ENCODE measurements around the genes CAMTA1 and PER3.

DNA sequence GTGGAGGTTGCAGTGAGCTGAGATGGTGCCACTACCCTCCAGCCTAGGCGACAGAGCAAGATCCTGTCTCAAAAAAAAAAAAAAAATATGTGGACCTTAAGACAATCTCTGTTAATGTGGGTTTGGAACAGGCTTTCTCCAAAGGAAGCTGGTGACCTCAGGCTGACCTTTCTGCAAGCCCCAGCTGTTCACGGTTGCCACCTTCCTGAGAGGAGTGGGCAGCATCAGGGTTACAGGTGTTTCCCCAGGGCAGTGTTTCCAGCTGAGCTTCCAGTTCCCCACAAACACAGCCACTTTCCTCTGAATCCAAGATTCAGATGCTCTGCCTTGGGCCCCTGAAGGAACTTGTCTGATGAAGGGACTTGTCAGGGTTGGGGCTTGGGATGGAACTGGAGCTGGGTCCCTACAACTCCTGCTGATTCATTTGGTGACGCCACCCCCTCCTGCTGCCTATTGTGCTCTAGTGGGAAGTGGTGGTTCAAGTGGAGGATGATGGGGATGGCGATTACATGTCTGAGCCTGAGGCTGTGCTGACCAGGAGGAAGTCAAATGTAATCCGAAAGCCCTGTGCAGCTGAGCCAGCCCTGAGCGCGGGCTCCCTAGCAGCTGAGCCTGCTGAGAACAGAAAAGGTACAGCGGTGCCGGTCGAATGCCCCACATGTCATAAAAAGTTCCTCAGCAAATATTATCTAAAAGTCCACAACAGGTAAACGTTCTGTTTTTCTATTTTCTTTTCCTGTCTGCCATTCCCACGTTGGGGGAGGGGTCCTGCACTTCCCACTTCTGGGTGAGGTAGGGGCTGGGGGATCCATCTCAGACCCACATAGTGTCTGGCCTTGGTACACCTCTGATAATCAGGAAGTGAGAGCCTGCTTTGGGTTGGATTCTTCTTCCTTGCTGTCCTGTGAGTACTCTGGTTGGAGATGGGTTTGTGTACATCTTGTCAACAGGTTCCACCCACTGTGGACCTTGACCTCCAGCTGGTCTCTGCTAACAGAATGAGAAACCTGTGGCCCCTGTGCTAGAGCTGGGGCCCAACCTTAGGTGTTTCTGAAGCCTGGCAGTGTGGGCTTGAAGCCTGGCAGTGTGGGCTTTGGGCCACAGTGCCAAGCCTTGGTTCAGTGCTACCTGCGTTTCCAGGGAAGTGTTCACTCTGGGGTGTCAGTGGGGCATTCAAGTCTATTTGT lies 2.2 kb downstream of the ZBTB48 start:
- PRO-cap, 3 experiments = no peak in any of the 3 experiments
- RAMPAGE, long total RNA, 4 experiments = no peak in any of the 4 experiments
- RRBS = no CpG with 5 or more reads among the region's 13 CpGs

DNA sequence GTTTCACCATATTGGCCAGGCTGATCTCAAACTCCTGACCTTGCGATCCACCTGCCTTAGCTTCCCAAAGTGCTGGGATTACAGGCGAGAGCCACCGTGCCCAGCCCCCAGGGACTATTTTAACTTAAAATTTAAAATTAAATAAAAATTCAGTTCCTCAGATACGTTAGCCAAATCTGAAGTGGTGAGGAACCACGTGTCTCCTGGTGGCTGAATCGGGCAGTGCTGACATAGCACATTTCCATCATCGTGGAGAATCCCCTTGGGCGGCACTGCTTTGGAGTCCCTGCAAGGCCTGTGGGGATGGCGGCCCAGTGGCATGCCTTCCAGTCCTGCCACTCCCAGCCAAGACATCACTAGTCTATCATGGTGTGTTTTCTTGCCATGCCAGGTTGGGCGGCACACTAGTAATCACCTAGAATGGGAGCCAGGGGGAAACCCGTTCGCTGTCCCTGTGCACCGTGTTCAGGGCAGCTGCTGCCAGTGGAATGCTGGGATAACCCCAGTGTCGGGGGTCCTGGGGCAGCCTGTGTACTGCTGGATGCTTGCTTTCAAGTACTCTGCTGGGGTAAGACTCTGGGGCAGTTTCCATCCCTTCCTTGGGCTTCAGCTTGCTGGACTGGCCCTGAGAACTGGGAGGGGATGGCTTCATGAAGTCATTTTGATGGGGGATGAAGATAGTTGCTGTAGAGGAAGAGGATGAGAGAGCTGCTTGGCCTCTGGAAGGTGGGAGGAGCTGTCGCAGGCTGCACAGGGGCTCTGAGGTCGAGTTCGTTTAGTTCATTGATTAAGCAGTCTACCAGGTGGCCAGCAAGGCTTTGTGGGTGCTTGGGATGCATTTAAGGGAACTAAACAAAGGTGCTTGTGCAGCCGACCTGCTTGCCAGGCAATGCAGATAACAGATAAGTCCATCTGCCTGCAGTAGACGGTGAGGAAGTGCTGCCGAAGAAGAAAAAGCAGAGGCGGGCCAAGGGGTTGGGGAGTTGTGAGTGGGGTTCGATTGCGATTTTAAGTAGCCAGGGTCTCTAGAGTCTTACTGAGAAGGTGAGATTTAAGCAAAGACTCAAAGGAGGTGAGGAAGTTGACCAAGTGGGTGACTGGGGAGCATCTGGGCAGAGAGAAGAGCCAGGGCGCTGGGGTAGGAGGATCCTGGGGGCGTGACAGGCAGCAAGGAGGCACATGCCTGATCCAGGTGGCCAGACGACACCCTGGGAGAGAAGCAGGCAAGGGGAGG lies 4.7 kb downstream of the ZBTB48 start:
- PRO-cap, 3 experiments = no peak in any of the 3 experiments
- RAMPAGE, long total RNA, 4 experiments = no peak in any of the 4 experiments
- RRBS = no CpG with 5 or more reads among the region's 26 CpGs

DNA sequence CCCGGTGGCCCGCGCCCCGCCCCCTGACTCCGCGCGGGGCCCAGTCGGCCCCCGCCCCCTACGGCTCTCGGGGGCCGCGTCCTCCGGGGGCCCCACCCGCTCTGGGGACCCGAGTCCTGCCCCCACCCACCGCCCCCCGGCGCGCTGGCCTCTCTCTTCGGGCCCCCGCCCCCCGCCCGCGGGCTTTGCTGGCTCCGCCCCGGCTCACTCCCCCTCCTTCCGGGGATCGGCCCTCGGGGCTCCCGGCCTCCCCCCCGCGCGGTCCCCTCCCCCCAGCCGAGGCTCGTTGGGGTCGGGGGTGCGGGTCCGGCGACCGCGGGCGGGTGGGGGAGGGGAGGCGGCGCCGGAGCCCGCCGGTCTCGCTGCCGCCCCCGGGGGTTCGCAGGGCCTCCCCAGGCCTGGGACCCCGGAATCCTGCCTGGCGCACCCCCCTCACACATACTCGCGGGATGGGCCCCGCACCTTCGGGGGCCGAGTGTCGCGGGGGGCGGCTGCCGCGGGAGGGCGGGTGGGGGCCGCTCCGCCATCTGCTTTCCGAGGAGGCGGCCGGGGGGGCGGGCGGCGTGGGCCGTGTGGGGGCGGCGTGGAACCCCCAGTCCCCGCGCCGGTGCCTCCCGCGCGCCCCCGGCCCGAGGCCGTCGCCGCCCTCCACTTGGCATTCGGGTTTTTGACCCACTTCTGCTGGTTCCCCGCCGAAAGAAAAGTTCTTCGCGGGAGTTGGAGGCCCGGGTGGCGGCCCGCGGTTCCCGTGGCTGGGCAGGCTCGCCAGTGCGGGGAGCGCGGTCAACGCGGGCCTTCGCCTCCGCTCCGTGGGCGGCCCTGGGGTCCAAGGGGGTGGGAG lies 1.3 kb downstream of the PHF13 start:
- PRO-cap, 3 experiments = peak in 3 of 3 experiments; most common plus-strand start position 275 of the sequence (in 1); most common minus-strand start position 180 of the sequence (in 2)
- RAMPAGE, long total RNA, 4 experiments = no peak in any of the 4 experiments
- RRBS = 1% methylated on average over 62 of the region's 107 CpGs

GRCh38 chr1:6621403-6622223 lies 3.1 kb upstream of the THAP3 start:
- PRO-cap, 3 experiments = no peak in any of the 3 experiments
- RAMPAGE, long total RNA, 4 experiments = no peak in any of the 4 experiments
- RRBS = 92% methylated on average over 12 of the region's 38 CpGs

GRCh38 chr1:6785199-6785958 lies at the start of gene CAMTA1:
TSS of gene CAMTA1 (plus strand) at chr1:6785454.
- PRO-cap, 3 experiments = peak in 3 of 3 experiments; most common plus-strand start chr1:6785454 (in 3); most common minus-strand start chr1:6785756 (in 1)
- RAMPAGE, long total RNA, 4 experiments = start-site peak on the plus strand in 4 of 4 experiments, at chr1:6785459-6785545 at its widest, 1,697 to 5,906 reads per replicate
- RRBS = 2% methylated on average over 58 of the region's 108 CpGs

DNA sequence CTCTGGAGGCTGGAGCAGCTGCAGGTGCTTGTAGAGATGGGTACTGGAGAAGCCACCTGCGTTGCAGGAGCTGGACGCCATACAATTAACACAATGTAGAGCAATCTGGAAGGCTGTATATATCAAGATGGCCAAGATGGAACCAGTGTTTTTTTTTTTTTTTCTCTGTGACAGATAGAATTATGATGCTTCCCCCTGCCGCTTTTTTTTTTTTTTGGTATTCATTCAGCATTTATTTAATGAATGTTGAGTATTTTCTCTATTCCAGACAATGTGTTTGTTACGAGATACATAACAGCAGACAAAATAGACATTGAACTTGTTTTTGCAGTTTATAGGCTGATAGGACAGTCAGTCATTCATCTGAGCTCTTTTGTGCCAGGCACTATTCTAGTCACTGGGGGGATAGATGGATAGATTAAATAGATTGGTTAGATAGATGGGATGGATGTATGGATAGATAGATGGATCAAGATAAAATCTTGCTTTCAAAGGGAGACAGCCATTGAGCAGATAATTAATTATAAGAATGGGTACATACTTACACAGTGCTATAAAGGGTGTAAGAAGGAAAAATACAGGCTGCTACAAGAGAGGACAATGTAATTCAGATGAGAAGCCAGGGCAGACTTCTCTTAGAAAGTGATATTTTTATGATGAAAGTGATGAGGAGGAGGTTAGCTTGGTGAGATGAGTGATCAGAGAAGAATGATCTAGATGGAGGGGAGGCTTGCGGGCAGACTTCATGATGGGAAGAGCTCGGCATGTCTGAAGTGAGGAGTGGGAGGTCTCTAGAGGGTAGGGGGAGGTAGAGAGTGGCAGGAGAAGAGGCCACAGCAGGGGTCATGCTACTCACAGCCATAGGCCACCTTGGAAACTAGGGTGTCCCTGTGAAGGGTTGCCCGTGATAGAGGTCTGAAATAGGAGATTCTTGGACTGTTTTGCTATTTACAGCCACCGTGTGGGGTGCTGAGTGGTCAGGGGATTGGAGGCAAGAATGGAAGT lies 71.2 kb downstream of the CAMTA1 start:
- PRO-cap, 3 experiments = no peak in any of the 3 experiments
- RAMPAGE, long total RNA, 4 experiments = no peak in any of the 4 experiments
- RRBS = no CpG with 5 or more reads among the region's 8 CpGs

- PRO-cap, 3 experiments = peak in 2 of 3 experiments; most common plus-strand start chr1:6963609 (in 2); most common minus-strand start chr1:6963184 (in 1)
- RAMPAGE, long total RNA, 4 experiments = no peak in any of the 4 experiments
- RRBS = no CpG with 5 or more reads among the region's 47 CpGs
Measured at GRCh38 chr1:6962701-6963916, 177.9 kb downstream of the CAMTA1 start.

DNA sequence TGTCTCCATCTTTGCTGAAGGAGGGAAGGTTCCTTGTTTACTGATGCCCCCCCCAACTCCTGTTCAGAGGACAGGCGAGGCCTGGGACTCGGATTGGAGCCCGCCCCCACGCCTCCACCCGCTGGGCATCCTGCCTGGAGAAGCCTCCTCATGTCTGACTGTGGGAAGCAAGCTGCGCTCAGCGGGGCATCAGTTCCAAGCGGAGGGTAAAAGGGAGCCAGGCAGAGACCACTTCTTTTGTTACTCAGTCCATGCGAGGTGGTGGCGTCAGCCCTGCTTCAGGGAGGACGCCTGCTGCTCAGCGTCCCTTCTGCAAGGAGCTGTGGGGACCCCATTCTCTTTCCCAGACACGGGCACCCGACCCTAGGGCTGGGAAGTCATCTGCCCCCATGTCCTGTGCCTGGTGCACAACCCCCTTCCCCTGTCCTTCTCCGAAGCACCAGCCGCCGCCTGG lies 413.9 kb downstream of the CAMTA1 start:
- PRO-cap, 3 experiments = no peak in any of the 3 experiments
- RAMPAGE, long total RNA, 4 experiments = no peak in any of the 4 experiments
- RRBS = no CpG with 5 or more reads among the region's 17 CpGs

DNA sequence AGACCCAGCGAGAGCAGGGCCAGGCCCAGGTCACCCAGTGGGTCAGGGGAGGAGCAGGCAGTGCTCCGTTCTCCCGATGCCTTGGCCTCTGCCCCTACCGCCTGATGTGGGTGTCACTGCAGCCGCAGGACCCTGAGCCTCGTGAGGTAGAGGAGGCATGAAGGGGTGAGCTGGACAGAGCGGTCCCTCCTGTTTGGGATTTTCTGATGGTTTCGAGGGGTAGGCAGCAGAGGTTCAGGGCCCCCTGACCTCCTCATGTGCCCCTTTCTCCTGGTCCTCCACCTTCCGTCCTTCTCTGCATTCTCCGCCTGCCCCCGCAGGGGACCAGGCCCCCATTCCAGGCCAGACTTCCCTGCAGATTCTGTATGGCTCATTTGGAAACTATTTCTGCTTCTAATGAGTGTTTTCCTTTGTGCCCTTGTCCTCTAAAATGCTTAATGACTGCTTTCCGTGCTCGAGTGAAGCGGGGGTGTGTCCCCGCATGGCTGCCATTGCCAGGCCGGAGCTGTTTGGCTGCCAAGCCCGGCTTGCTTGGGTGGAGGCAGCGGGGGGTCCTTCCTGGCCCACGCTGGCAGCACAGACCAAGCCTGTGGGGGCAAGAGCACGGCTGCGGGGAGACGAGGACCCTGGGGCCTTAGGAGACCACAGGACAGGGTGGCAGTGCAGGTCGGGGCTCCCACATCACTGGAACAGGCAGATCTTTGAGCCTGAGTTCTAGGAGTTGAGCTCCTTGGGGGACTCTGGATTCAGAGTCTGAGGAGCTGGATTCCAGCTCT lies 299.3 kb upstream of the VAMP3 start:
- PRO-cap, 3 experiments = no peak in any of the 3 experiments
- RAMPAGE, long total RNA, 4 experiments = no peak in any of the 4 experiments
- RRBS = no CpG with 5 or more reads among the region's 23 CpGs

DNA sequence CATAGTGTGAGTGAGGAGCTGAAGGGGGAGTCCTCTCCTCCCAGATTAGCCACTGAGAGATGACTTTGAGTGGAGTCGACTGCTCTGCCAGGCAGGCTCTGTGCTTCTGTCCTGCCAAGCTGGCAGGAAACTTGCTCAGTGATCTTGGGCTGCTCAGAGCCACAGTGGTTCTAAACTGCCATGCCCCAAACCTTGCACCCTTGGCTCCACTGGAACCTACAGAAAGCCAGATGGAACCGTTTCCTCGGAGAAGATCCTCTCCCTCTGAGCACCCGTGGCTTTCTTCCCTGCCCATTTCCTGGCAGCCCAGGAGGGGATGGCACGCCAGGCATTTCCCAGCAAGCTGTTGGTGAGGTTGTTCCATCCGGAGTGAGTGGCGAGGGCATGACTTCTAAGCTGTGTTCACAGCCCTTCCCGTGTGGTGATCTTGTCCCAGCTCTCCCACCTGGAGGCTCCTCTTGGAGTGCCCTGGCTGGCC lies 126.0 kb upstream of the VAMP3 start:
- PRO-cap, 3 experiments = no peak in any of the 3 experiments
- RAMPAGE, long total RNA, 4 experiments = no peak in any of the 4 experiments
- RRBS = no CpG with 5 or more reads among the region's 8 CpGs

DNA sequence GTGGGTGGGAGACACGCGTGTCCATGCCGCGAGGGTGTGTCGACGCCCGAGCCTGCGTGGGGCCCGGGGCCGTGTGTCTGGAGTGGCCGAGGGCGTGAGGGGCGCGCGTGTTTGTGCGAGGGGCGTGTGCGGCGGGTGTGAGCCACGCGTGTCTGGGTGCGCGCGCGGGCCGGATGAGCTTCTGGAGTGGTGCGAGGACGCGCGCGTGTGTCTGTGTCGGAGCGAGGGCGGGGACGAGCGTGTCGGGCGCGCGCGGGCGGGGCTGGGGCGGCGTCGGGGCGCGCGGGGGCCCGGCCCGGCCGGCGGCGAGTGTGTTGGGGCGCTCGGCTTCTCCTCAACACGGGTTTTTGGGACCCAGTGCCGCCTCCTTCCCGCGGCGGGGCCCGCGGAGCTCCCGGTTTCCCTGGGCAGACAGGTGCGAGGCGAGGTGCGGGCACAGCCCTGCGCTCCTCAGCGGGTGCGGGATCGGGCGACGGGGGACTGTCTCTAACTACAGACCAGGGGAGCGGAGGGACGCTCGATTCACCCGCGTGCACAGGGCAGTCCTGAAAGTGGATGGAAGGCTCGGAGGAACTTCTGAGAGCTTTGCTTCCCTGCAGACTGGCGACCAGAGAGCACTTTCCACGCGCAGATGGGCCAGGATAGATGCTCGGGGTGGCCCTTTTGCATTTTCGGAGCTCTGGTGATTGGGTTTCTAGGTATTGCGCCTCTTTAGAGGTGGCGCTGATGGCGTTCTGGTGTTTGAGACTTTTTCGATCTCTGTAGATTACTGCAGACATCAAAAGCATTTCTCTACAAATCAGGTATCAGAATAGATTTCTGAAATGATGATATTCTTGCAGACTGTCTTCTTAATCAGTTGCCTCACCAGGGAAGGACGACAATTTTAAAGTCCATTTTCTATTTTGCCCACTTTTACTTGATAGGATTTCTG lies 65.6 kb upstream of the VAMP3 start:
- PRO-cap, 3 experiments = peak in 1 of 3 experiments; most common plus-strand start position 489 of the sequence (in 1); most common minus-strand start position 188 of the sequence (in 1)
- RAMPAGE, long total RNA, 4 experiments = no peak in any of the 4 experiments
- RRBS = 4% methylated on average over 23 of the region's 88 CpGs

DNA sequence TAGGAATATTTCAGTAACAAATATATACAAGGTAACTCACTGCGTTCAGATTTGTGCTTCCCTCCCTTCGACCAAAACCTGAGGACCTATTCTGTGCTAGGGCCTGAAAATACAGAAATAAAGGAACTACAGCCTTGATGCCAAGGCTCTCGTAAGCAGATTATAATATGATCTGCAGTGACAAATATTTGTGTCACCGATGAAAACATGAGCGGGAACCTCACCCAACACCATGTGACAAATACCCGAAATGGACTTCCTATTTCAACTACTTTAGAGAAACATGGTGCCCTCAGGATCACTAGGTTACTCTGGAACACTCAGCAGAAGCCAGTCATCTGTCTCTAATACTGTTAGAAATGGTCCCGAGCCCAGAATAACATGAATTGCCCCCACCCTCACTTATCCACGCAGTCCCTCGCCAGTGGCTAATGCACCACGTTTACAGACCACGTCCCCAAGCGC lies 481 bp upstream of the VAMP3 start:
- PRO-cap, 3 experiments = peak in 1 of 3 experiments; most common plus-strand start position 276 of the sequence (in 1); most common minus-strand start position 80 of the sequence (in 1)
- RAMPAGE, long total RNA, 4 experiments = no peak in any of the 4 experiments
- RRBS = no CpG with 5 or more reads among the region's 12 CpGs

- PRO-cap, 3 experiments = no peak in any of the 3 experiments
- RAMPAGE, long total RNA, 4 experiments = no peak in any of the 4 experiments
- RRBS = no CpG with 5 or more reads among the region's 6 CpGs
Measured at GRCh38 chr1:7780628-7781231, 3.4 kb upstream of the PER3 start.

- PRO-cap, 3 experiments = peak in 3 of 3 experiments; most common plus-strand start chr1:7784315 (in 2); most common minus-strand start chr1:7784129 (in 3)
- RAMPAGE, long total RNA, 4 experiments = start-site peak on the plus strand in 3 of 4 experiments, at chr1:7784291-7784425 at its widest, 238 to 786 reads per replicate
- RRBS = 3% methylated on average over 92 of the region's 129 CpGs
Measured at GRCh38 chr1:7783911-7784993, at the start of gene PER3. TSS of gene PER3 (plus strand) at chr1:7784291.

DNA sequence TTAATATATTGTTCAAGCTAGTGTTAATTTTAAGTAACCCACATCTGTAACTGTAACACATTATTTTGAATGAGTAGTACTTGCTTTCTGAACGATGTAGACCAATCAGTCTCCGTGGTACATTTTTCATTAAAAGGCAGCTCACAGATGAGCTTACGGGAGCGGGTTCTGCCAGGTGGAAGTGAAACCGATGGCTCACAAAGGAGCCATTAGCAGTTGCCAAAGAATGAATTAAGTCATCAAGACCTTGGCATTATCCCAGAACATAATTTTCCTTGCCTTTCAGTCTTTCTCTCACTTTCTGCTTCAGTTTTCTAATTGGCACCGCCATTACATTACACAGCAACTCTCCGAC lies 33.5 kb upstream of the UTS2 start:
- PRO-cap, 3 experiments = no peak in any of the 3 experiments
- RAMPAGE, long total RNA, 4 experiments = no peak in any of the 4 experiments
- RRBS = no CpG with 5 or more reads among the region's 7 CpGs

- PRO-cap, 3 experiments = no peak in any of the 3 experiments
- RAMPAGE, long total RNA, 4 experiments = no peak in any of the 4 experiments
- RRBS = no CpG with 5 or more reads among the region's 7 CpGs
Measured at GRCh38 chr1:7962624-7963110, 1.2 kb downstream of the PARK7 start.

DNA sequence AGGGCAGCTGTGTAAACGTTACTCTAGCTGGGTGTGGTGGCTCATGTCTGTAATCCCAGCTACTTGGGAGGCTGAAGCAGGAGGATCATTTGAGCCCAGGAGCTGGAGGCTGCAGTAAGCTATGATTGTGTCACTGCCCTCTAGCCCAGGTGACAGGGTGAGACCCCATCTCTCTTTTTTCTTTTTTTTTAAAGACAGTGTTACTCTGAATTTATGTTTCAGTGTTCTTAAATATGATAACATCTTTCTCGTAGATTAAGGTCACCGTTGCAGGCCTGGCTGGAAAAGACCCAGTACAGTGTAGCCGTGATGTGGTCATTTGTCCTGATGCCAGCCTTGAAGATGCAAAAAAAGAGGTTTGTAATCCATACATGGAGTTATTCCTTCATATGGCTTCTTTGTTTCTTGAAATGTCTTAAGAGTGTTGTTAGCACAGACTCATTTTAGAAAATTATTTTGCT lies 3.6 kb downstream of the PARK7 start:
- PRO-cap, 3 experiments = no peak in any of the 3 experiments
- RAMPAGE, long total RNA, 4 experiments = no peak in any of the 4 experiments
- RRBS = no CpG with 5 or more reads among the region's 4 CpGs

- PRO-cap, 3 experiments = no peak in any of the 3 experiments
- RAMPAGE, long total RNA, 4 experiments = no peak in any of the 4 experiments
- RRBS = 91% methylated on average over 3 of the region's 5 CpGs
Measured at GRCh38 chr1:8009683-8010005, 16.5 kb downstream of the ERRFI1 start.

DNA sequence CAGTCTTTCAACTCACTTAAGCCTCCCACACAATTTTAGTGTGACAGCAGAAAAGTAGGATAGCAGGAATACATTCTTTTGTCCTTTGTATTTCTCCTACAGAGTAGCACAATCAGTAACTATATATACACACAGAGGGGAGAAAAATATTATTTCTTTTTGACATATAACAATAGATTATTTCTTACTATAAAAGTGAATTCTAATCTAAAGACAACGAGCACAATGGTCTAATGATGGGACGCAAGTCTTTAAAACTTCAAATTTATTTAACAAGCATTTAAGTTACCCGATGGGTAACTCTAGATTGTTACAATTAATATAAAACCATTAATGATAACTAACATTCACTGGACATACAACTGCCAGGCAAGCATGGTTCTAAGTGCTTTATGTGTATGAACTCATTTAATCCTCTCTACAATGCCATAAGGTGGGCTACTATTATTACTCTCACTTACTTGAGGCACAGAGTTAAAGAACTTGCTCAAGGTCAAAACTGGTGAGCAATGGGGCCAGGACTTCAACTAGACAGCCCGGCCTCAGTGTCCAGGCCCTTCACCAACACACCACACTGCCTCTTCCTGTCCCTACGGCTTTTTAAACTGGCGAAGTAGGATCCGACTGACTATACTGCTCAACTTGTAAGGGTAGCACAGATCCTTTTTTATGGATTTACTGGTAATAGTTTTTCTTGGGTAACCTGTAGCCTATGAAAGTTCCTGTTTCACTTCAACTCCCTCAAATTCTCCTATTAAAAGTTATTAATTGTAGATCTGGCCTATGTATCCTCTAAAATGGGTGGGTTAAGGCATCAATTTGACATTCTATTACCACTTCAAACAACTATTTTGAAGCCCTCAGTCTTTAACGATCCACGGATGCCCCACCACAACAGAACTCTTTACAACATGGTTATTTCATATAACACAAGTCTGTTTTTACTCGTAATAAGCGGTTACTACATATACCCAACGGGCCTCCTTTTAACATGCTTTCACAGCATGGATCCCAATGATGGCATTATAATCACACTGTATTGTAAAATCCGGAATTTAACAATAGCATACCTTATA lies 4.4 kb downstream of the ERRFI1 start:
- PRO-cap, 3 experiments = peak in 3 of 3 experiments; most common minus-strand start position 901 of the sequence (in 1)
- RAMPAGE, long total RNA, 4 experiments = no peak in any of the 4 experiments
- RRBS = no CpG with 5 or more reads among the region's 13 CpGs

DNA sequence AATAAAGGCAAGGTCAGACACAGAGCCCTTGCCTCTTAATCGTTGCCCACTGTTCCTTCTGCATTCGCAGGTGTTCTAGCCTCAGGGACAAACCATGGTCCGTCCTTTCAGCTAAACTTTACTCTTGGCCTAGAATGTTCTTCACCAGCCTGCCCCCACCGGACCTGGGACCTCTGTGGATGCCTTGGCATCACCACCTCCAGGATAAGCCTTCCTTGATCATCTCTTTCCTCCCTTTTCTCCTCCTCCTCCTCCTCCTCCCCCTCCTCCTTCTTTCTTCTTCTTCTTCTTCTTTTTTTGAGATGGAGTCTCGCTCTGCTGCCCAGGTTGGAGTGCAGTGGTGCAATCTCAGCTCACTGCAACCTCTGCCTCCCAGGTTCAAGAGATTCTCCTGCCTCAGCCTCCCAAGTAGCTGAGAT lies 40.3 kb upstream of the ERRFI1 start:
- PRO-cap, 3 experiments = no peak in any of the 3 experiments
- RAMPAGE, long total RNA, 4 experiments = no peak in any of the 4 experiments
- RRBS = no CpG with 5 or more reads among the region's 5 CpGs

Data from adrenal gland (tissue), 7 donors.